Left colon (tissue), 1 donor: ENCODE measurements around a stretch of chr16.

- PRO-cap: bidirectional peak, plus-strand start at chr16:87241321, minus-strand start at chr16:87241234
Measured at GRCh38 chr16:87240470-87241499, 76.4 kb downstream of the C16orf95 start.

DNA sequence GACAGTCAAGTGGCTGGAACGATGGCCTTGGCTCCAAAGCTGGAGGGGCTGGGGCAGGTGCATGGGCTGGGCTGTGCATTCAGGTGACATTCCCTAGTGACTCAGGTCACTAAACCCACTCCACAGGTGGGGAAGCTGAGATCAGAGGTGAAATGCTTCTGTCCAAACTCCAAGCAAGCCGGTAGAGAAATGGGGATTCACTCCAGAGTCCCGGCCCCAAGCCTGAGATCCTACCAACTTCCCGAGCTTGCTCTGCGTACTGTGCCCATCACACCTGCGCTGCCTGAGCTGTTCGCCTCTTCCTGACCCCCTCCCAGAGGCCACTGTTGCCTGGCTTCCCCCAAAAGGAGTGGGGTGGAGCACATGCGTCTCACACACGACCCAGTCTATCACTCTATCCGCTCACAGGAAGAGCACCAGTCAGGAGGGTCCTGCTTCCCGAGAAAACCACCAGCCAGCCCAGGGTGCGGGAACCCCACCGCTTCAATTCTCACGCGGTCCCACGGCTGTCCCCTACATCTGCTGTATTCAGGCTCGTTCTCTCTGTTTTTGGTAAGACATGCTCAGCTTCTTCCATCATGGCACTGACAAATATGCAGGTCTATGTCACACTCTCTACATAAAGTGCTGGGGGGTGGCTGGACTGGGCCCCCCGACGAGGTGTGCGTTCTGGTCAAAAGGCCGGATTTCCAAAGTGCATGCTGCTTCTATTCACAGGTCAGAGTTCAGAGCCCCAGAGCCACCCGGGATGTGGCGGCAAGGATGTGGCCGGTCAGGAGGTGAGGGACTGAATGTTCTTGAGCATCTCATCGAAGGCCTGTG lies 13.5 kb upstream of the C16orf95 start:
- PRO-cap: no peak

GRCh38 chr16:87384709-87384991 lies 1.1 kb upstream of the FBXO31 start:
- PRO-cap: no peak

DNA sequence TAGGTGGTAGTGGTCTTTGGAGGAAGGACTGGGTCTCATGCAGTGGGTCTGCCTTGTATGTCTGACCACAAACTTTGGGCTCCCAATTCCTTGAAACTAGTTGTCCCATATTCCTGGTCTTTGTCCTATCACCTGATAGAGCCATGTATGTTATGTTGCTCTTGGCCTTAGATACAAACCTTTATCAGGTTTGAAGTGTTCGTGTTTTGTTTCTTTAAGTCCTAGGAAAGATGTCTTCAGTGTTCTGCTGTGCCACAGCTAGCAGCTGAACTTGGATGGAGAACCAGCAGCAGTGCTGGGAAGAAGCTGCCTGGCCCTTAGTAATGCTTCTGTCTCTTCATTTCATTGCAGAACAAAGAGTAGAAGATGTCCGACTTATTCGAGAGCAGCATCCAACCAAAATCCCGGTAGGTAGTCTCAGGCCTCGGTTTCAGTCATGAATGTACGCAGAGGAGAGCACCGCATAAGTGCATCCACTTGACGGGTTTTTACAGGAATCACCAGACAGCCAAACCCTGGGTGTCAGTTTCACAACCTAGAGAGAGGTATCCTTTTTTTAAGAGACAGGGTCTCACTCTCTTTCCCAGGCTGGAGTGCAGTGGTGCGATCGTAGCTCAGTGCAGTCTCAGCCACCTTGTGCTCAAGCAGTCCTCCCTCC lies 6.5 kb downstream of the MAP1LC3B start:
- PRO-cap: no peak

GRCh38 chr16:87487103-87488047 lies 5.4 kb downstream of the ZCCHC14 start:
- PRO-cap: bidirectional peak, plus-strand start at chr16:87487567, minus-strand start at chr16:87487509; bidirectional peak, plus-strand start at chr16:87487842, minus-strand start at chr16:87487791

GRCh38 chr16:87492062-87492517 lies 734 bp downstream of the ZCCHC14 start:
- PRO-cap: no peak

- PRO-cap: no peak
Measured at GRCh38 chr16:87497095-87497738, 4.4 kb upstream of the ZCCHC14 start.

DNA sequence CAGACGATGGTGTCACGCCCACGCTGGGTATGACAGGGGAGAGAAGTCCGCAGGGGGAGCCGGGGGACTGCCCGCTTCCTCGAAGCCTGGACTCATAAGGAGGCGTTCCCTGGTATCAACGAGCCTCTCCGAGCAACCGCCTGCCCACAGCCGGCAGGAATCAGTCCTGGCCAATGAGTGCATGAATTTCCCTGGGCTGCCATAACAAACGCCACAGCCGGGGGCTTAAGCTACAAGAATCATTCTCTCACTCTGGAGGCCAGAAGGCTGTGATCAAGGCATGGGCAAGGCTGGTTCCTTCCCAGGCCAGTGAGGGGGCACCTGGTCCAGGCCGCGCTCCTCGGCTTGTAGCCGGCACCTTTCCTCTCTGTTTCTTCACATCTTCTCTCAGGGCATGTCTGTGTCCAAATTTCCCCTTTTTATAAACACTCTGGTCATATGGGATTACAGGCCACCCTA lies 26.0 kb upstream of the JPH3 start:
- PRO-cap: no peak

- PRO-cap: no peak
Measured at GRCh38 chr16:87765249-87765837, 443 bp downstream of the KLHDC4 start.

GRCh38 chr16:87828105-87829078 lies 40.9 kb downstream of the SLC7A5 start:
- PRO-cap: no peak

DNA sequence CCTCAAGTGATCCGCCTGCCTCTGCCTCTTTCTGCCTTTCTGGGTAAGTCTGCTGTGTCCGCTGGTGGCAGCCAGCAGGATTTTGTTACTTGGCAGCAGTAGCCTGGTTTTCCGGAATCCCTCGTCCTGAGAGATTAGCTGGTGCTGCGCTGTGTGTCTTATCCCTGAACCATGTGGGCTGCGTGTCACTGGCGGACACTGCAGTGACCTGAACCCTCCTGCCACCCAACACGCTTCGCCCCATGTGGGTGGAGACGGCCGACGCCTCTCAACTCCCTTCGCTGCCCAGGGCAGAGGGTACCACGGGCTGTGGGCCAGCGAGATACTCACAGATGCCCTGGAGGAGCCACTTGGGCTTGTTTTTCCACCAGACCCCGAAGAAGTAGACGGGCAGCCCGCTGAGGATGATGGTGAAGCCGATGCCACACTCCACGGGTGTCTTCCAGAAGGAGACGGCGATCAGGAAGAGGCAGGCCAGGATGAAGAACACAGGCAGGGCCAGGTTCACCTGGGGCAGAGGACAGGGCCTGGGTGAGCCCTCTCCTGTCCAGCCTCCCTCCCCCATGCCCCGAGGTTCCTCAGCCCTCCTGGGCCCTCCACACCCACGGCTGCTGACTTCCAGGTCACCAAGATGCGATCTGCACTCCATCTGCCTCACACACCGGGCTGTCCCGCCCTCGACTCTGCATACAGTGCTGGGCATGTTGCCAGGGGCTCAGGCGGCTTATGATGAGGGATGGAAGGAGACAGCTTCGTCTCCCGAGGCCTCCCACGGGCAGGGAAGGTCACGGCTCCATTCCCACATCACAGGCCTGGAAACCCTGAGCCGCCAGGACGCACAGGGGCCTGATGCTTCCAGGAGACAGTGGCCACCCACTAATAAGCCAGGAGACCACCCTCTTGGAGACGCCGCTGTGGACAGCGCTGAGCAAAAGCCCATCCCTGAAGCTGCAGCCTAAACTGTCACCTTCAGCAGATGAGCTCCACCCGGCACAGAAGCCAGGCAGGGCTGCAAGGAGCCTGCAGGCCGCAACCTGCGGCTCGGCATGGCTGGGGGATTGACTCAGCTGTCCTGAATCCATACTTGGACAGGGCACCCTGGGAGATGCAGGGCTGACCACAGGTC lies 34.9 kb downstream of the SLC7A5 start:
- PRO-cap: no peak

- PRO-cap: no peak
Measured at GRCh38 chr16:87838754-87839609, 30.3 kb downstream of the SLC7A5 start.

DNA sequence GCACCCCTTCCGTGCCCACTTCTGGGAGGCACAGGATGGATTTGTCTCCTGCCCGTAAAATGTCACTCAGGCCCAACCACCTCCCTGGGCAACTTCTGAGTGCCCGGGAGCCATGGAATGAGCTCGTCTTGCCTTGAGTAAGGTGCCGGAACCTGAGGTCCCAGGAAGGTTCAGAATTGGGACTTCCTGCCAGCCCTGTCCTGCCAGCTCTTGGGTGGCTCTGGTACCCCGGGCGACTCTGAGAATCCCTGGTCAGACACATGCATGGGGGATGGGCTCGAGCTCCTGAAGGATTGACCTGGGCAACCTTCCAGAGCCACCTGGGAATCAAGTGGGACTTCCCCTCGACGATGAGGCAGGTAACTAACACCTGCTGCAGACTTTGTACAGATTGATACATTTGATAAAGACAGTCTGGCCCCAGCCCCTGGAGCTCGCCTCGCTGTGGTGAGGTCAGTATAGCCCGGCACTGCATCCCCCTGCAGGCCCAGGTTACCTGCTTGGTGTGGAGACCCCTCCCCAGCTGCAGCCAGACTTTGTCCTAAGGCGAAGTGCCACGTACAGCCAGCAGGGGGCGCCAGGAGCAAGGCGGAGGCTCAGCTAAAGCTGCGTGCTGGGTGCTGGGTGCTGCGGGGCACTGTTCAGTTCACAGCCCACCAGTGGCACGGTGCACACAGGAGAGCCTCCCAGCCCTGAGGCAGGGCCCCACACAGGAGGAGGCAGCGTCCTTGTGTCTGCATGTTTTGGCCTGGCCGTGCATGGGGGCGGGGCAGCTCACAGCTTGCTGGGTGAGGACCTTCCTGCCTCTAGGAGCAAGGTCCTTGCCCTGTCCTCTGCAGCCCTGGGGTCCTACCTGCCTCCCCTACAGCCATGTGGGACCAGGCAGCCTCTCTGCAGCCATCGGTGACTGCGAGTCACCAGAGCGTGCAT lies 19.5 kb downstream of the SLC7A5 start:
- PRO-cap: no peak

GRCh38 chr16:87854007-87855001 lies 15.0 kb downstream of the SLC7A5 start:
- PRO-cap: no peak

- PRO-cap: bidirectional peak, plus-strand start at chr16:87856442, minus-strand start at chr16:87856374
Measured at GRCh38 chr16:87855449-87856702, 13.4 kb downstream of the SLC7A5 start.

GRCh38 chr16:87868092-87868677 lies 1.1 kb downstream of the SLC7A5 start:
- PRO-cap: no peak

DNA sequence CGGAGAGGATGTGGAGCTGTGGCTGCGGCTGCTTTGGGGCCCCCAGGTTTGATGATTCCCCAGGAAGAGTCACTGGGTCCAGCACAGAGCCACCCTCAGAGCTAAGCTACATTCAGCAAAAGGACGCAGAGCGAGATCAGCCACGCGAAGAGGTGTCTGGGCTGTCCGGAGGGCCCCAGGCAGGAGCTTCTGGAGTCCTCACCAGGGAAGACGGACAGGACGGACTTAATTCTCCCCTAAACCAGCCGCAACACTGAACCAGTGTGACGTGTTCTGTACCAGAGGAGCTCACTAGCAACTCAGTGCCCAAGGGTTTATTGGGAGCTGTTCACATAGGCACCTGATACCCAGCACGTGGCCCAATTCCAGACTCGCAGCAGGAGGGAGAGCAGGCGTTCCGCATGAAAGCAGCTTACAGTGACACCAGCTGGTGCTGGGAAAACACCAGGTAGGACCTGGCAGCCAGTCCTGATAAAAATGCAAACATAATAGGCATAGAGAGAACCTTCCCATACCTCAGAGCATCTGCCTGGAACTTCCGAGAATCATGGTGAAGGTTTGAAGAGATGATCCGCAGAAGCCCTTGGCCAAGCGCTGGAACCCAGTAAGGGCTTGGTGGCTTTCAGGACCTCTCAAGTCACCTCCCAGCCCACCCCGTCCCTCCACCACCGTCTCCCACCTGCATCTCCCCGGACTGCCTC lies 11.0 kb downstream of the CA5A start:
- PRO-cap: no peak

- PRO-cap: no peak
Measured at GRCh38 chr16:87968447-87968842, 17.2 kb downstream of the BANP start.

GRCh38 chr16:87982379-87982782 lies 31.1 kb downstream of the BANP start:
- PRO-cap: no peak

DNA sequence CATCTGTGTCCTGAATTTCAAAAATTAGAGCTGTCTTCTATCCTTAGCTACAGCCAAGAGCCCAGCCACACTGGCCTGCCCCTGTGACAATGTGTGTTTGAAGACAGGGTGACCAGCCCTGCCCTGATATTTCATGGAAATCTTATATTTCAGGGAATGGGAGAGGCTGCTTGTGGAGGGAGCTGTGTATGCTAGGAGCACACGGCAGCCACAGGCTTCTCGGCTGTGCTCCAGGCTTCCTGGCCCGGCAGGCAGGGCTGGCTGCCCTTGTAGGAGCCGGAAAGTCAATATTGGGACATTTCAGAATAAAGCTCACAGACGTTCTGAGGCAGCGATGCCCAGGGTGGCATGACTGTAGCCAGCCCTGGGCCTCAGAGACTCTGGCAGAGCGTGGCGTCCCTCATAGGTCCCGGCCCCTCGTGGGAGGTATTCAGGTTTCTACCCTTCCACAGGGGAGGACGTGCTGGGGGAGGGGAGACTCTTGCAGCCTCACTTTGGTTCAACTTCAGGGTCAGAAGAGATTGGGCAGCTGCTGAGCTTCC lies 65.7 kb downstream of the BANP start:
- PRO-cap: no peak